ENCODE measurements around a stretch of chr16.

- PRO-cap, 3 experiments, result no peak in any of the 3 experiments
- RAMPAGE, long total RNA, 2 experiments, result no peak in any of the 2 experiments
- RRBS, result 65% methylated on average over 17 of the region's 35 CpGs
These were observed 5.3 kb downstream of the RNF166 start for GRCh38 chr16:88700804-88701481.

DNA sequence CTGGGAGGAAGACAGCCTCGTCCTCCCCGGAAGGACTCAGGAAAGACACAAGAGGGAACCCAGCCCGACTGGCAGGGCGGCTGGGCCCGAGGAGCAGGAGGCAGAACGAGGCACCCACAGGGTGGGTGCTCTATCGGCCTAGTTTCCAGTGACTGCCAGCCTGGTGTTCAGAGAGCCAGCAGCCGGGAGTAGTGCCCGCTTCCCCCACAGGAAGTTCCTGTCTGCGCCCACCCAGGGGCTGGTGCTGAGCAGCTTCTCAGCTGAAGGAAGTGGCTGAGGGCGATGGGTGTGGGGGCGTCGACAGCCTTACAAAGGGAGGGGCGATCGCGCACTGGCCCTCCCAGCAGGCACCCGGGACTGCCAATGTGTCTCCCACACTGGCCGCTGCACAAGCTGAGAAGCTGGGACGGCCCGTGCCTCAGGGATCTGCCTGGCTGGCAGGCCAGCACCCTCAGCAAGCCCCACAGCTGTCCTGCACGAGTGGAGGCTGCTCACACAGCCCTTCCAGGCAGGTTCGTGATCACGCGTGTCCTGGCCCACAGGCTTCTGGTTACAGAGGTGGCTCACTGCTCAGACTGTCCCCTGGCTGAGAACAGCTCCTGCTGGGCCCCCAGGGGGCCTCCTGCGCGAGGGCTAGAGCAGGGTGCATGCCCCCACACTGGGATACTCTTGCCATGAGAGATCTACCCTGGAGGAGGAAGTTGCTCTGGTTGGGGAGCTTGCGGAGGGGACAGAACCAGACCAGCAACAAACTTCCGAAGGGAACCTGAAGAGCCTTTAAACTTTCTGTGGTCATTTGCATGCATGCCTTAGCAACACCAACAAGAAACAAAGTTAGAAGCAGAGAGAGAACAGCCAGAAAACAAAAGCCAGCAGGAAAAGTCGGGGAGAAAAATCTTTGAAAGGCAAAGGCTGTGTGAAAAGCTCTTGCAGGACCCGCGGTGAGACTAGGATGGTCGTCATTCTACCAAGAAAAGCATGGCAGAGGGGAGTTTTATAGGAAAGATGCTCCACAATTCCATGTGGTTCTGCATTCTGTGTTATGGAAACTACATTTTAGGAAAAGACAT lies 2.4 kb downstream of the RNF166 start:
- PRO-cap, 3 experiments, result peak in 3 of 3 experiments; most common plus-strand start position 837 of the sequence (in 2); most common minus-strand start position 753 of the sequence (in 3)
- RAMPAGE, long total RNA, 2 experiments, result no peak in any of the 2 experiments
- RRBS, result no CpG with 5 or more reads among the region's 32 CpGs

GRCh38 chr16:88744829-88745507 lies 38.7 kb downstream of the CTU2 start:
- PRO-cap, 3 experiments, result no peak in any of the 3 experiments
- RAMPAGE, long total RNA, 2 experiments, result no peak in any of the 2 experiments
- RRBS, result 53% methylated on average over 9 of the region's 26 CpGs

GRCh38 chr16:88746320-88746948 lies 38.6 kb downstream of the PIEZO1 start:
- PRO-cap, 3 experiments, result no peak in any of the 3 experiments
- RAMPAGE, long total RNA, 2 experiments, result no peak in any of the 2 experiments
- RRBS, result 69% methylated on average over 7 of the region's 18 CpGs

DNA sequence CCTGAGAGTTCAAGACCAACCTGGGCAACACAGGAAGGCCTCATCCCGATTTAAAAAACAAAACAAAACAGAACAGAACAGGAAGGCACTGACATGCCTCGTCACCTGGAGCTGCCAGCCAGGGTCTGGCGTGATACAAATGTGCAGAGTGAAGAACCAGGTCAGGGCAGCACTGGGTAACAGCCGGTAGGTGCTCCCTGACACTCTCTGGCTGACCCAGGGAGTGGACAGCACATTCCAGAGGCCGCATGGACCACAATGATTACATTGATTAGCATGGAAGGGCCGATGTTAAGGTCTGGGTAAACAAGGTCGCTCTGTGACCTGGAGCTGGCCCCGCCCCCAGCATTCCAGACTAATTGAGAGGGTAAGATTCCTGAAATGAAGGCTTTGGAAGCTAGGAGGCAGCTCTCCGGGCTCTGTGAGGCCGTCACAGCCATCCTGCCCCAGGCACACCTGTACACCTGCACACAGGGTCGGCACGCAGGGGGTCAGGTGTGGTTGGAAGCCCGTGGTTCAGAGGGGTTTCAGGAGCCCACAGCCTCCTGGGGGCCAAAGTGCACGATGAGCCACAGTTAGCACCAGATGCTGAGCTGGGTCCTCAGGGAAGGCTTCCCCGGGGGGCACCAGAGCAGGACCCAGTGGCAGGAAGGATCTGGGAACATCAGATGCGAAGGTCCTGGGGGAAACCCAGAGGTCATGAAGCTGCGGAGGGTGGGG lies 21.4 kb downstream of the PIEZO1 start:
- PRO-cap, 3 experiments, result no peak in any of the 3 experiments
- RAMPAGE, long total RNA, 2 experiments, result no peak in any of the 2 experiments
- RRBS, result no CpG with 5 or more reads among the region's 17 CpGs

DNA sequence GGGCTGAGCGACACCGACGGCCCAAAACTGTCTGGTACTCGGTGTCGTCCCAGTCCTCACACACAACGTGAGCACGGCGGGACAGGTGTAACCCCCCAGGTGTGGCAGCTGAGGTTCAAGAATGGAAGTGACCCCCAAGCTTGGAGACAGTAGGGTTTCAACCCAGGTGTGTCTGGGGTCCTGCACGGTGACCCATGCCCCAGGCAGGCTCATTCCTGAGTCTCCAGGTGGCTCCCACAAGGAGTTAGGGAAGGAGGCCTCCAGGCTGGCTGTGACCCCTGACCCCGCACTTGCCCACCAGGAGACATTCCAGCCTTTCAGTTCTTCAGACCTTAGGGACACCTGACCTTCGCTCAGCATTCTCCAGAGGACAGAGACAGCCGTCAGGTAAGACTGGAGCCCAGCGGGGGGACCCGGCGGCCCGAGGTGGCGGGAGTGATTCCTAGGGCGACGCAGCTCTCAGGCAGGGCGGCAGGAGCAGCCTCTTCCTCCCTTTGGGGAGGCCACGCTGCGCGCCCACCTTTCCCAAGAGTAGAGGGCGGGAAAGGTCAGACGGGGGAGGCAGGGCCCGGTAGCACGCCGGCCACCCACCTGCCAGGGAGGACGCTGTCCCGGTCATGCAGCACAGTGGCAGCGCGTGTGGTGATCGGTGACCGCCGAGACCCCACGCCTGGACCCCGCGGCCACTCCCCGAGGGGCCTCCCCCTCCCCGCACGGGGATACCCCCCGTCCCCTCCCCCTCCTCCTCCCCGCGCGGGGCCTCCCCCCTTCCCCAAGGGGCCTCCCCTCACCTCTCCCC lies 688 bp downstream of the GALNS start:
- PRO-cap, 3 experiments, result no peak in any of the 3 experiments
- RAMPAGE, long total RNA, 2 experiments, result no peak in any of the 2 experiments
- RRBS, result no CpG with 5 or more reads among the region's 45 CpGs

DNA sequence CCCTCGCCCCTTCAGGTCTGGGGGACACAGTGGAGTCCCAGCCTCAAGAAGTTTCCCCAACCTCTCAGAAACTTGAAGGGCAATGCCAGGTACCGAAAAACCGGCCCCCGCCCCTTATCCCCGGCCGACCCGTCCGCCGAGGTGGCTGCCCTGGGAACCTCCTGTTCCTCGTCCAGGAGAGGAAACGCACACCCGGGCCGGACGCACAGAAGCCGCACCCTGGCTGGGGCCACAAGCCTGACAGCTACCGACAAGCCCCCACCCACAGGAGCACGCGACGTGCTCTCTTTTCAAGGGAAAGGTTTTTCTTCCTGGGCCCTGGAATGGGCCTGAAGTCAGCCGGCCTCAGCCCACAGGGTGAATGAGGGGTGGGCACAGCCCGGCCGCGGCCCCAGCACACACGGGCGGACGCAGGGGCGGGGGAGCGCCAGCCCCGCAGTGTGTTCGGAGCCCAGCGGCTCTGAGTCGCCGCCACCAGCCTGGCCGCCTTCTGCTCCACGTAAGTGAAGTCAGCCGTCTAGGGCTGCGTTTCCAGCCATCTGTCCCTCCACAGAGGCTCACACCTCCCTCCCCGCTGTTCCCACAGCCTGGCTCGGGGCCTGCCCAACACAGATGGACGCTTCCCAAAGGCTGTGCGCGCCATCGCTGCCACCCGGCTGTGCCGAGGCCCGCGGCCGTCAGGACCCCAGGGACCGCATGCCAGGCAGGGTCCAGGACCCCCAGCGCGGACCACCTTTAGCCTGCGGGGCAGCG lies 37.0 kb downstream of the CBFA2T3 start:
- PRO-cap, 3 experiments, result no peak in any of the 3 experiments
- RAMPAGE, long total RNA, 2 experiments, result start-site peak on the plus strand in 1 of 2 experiments, centred at position 360 of the sequence, 5 reads per replicate
- RRBS, result 3% methylated on average over 17 of the region's 53 CpGs

- PRO-cap, 3 experiments, result no peak in any of the 3 experiments
- RAMPAGE, long total RNA, 2 experiments, result no peak in any of the 2 experiments
- RRBS, result no CpG with 5 or more reads among the region's 25 CpGs
These were observed 16.4 kb downstream of the CBFA2T3 start for GRCh38 chr16:88960138-88961408.

- PRO-cap, 3 experiments, result no peak in any of the 3 experiments
- RAMPAGE, long total RNA, 2 experiments, result no peak in any of the 2 experiments
- RRBS, result 86% methylated on average over 17 of the region's 26 CpGs
These were observed 750 bp downstream of the CBFA2T3 start for GRCh38 chr16:88976108-88976806.

GRCh38 chr16:89052848-89053283 lies 40.8 kb upstream of the ACSF3 start:
- PRO-cap, 3 experiments, result peak in 3 of 3 experiments; most common minus-strand start chr16:89052955 (in 3)
- RAMPAGE, long total RNA, 2 experiments, result no peak in any of the 2 experiments
- RRBS, result no CpG with 5 or more reads among the region's 25 CpGs

GRCh38 chr16:89201344-89202047 lies 1.2 kb upstream of the SLC22A31 start:
- PRO-cap, 3 experiments, result peak in 3 of 3 experiments; most common plus-strand start chr16:89201997 (in 2); most common minus-strand start chr16:89201657 (in 1)
- RAMPAGE, long total RNA, 2 experiments, result no peak in any of the 2 experiments
- RRBS, result 2% methylated on average over 21 of the region's 88 CpGs

GRCh38 chr16:89282270-89282870 lies 64.9 kb downstream of the ZNF778 start:
- PRO-cap, 3 experiments, result no peak in any of the 3 experiments
- RAMPAGE, long total RNA, 2 experiments, result no peak in any of the 2 experiments
- RRBS, result no CpG with 5 or more reads among the region's 28 CpGs

DNA sequence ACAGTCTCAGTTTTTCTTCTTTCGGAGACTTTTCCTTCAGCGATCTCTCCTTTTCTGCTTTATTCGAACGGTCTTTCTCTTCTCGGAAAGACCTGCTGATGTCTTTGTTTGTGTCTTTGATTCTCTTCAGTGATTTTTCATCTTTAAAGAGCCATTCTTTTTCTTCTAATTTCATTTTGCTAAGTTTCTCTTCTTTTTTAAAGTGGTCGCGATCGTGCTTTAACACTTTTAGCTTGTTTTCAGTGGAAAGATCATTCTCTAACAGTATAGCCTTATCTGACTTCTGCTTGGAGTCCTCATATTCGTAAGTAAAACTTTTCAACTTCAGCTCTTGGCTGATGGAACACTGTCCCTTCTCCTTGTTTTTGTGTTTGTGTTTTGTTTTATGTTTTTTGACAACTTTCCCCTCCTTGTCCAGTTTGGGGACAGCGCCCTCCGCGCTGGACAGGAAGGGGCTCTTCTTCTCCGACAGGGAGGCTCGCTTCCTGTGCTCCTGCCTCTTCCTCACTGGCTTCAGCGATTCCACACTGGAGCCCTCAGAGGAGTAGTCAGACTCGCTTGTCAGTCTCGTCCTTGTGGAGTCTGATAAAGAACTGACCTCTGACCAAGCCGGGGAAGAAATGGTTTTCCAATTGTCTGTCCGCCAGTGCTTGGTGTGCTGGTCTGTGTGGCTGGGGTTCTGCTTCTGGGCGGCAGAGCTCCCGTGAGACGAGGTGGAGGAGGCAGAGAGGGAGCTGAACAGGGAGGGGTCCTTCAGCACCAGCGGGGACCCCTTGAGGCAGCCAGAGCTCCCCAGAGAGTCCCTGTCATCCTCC lies 67.0 kb downstream of the ZNF778 start:
- PRO-cap, 3 experiments, result no peak in any of the 3 experiments
- RAMPAGE, long total RNA, 2 experiments, result no peak in any of the 2 experiments
- RRBS, result no CpG with 5 or more reads among the region's 23 CpGs

DNA sequence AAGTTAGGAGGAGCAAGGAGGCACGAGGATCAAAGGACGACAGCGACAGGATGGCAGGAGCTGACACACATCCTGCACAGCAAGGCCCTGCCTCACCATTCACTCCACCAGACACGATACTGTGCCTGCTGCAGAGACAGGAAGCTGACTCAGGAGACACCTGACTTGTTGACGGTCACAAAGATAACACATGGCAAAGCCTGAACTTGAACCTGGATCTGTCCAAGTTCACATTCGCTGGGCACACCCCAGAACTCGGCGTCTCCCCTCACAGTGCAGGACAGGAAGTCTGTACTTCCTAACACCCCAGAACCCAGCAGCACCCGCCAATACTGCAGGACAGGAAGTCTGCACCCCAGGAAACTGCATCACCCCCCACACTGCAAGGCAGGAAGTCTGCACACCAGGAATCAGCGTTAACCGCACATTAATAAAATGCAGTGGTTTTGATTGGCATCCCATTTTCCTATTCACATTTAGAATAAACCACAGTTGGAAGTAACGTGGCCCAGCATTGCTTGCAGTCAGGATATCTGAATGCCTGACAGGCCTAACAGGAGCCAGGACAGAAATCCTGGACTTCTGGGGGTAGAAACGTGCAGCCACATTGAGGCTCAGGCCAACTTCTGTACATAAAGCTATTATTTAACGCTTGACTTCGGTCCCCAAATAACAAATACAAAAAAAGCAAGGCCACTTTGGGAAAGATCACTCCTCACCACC lies 98.7 kb downstream of the ZNF778 start:
- PRO-cap, 3 experiments, result no peak in any of the 3 experiments
- RAMPAGE, long total RNA, 2 experiments, result no peak in any of the 2 experiments
- RRBS, result no CpG with 5 or more reads among the region's 15 CpGs

- PRO-cap, 3 experiments, result no peak in any of the 3 experiments
- RAMPAGE, long total RNA, 2 experiments, result no peak in any of the 2 experiments
- RRBS, result no CpG with 5 or more reads among the region's 7 CpGs
These were observed 104.7 kb downstream of the ZNF778 start for GRCh38 chr16:89322064-89322682.

GRCh38 chr16:89323527-89324221 lies 106.2 kb downstream of the ZNF778 start:
- PRO-cap, 3 experiments, result no peak in any of the 3 experiments
- RAMPAGE, long total RNA, 2 experiments, result no peak in any of the 2 experiments
- RRBS, result no CpG with 5 or more reads among the region's 24 CpGs

DNA sequence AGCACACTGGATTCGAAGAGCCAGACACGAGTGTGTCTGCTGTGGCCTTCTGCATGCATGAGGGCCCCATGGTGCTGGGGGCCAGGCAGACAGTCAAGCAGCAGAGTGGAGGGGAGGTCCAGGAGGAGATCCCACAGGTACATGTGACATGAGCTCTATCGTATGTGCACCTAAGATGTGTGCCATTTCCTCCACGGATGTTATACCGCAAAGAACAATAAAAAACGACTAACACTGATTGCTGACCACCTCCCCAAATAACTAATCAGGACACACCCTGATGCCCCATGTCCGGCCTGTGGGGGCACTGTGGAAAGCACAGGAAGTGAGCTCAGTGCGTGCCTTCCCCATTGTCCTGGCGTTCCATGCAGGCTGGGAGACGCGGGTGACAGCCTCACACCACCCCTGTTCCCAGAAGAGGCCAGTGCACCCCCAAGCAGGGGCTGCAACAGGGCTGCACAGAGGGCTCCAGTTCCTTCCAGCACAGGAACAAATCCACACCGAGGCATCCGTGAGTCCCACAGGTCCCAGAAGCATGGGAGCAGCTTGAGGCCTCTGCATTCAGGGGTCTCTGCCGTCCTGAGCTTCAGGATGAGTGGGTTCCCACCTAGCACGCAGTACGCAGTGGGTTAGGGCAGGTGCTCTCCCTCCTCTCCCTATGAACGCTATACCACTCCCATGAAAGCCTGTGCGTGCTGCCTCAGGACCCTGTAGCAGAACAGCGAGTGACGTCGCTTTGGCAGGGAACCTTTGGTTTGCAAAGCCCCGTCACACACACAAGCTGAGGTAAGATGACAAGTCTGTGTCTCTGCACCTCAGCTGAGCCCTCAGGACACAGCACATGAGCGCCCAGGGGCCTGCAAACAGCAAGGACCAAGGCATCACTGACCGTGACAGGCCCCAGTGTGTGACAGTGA lies 117.6 kb downstream of the ZNF778 start:
- PRO-cap, 3 experiments, result no peak in any of the 3 experiments
- RAMPAGE, long total RNA, 2 experiments, result no peak in any of the 2 experiments
- RRBS, result no CpG with 5 or more reads among the region's 24 CpGs

GRCh38 chr16:89336232-89336637 lies 118.7 kb downstream of the ZNF778 start:
- PRO-cap, 3 experiments, result no peak in any of the 3 experiments
- RAMPAGE, long total RNA, 2 experiments, result no peak in any of the 2 experiments
- RRBS, result no CpG with 5 or more reads among the region's 10 CpGs

GRCh38 chr16:89366844-89367461 lies 123.4 kb downstream of the ANKRD11 start:
- PRO-cap, 3 experiments, result no peak in any of the 3 experiments
- RAMPAGE, long total RNA, 2 experiments, result no peak in any of the 2 experiments
- RRBS, result 88% methylated on average over 4 of the region's 27 CpGs

- PRO-cap, 3 experiments, result no peak in any of the 3 experiments
- RAMPAGE, long total RNA, 2 experiments, result no peak in any of the 2 experiments
- RRBS, result no CpG with 5 or more reads among the region's 35 CpGs
These were observed 115.1 kb downstream of the ANKRD11 start for GRCh38 chr16:89374999-89375901.

Measured in testis (tissue), 5 donors.